AG04450 (cell line): ENCODE data around the genes NUDT13 and PPP3CB.

GRCh38 chr10:72759632-72759975 lies 67.7 kb downstream of the MCU start:
- CAGE, long polyA plus RNA, result no peak
- RRBS, result no CpG with 5 or more reads among the region's 1 CpG

DNA sequence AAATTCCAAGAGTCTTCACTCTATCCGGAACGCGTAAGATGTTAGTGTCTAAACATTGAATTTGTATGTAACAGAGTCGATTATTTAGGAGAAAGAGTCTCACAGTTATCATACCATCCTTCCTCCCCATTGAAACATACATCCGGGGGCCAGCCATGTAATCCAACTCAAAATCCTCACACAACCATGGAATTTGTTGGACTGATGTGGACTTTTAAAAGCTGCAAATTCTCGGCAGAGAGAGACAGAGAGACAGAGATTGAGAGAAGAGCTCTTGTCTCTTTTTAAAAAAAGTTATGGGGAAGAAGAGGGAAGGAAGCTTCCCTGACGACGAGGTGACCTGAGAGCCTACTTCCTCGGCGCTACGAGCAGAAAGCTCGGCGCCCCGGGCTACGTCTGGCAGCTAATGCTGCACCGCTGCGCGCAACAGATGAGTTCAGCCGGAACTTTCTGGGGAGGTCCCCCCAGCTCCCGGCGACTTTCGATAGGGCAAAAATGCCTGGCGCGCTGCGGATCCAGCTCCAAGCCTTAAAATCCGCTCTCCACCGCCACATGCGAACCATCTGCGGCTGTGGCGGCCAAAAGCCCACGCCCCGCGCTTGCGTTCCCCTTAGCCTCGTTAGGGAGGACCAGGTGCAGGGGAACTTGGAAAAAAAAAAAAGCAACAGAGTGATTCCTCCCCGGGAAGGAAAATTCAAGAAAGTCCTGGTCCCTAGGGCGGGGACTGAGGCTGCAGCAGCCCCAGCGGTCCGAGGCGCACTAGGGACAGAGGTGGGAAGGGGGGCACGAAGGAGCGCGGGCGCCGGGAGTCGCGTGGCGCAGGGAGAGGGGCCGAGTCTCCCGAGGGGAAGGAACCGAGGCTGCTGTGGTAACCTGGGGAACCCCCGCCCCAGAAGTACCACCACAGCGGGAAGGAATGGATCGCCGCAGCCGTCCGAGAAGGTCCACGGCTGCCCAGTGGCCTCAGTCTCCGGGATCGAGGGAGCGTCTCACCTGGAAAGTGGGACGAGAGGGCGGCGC lies 583 bp downstream of the P4HA1 start:
- CAGE, long polyA plus RNA, result no peak
- RRBS, result 2% methylated on average over 10 of the region's 64 CpGs

DNA sequence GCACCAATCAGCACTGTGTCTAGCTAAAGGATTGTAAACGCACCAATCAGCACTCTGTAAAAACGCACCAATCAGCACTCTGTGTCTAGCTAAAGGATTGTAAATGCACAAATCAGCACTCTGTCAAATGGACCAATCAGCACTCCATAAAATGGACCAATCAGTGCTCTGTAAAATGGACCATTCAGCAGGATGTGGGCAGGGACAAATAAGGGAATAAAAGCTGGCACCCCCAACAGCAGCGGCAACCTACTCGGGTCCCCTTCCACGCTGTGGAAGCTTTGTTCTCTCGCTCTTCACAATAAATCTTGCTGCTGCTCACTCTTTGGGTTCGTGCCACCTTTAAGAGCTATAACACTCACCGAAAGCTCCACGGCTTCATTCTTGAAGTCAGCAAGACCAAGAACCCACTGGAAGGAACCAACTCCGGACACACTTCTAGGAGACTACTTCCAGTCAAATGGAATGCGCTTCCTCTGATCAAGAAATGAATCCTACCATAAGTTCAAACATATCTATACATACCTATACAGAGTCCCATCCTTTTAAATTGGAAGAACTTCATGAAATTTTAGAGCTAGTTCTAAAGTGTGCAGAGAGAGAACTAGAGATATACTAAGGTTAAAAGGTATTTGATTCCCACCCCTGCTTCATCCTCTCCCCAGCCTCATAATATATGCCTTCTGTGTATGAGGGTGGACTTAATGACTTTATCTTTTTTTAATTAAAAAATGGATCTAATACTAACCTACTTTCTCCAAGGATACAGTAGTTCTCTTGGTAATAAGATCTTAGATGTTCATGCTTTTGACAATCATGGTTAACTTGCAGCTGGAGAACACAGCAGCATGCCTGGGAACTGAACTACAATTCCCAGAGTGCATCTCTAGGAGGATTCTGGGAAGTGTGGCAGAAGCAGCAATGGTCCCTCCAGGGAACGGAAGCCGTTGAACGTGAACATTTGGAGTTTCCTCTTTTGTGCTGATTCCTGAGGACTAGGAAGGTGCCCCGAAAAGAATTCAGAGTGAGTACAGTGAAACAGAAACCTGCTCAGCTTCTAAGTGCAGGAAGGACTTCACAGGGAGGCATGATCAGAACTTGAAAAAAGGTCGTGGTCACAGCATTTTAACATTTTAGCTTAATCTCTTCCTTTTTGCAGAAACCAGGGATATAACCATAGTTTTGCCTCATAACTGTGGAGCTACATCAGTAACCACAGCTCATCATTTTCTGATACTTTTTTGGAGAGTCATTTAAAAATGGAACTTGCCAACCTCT lies at the start of gene NUDT13:
Gene NUDT13, plus strand, starts transcription at position 912 of the 1,278 bp plus-strand sequence.
- CAGE, long polyA plus RNA, result no peak
- RRBS, result no CpG with 5 or more reads among the region's 16 CpGs

GRCh38 chr10:73244804-73245644 lies 2.0 kb downstream of the DNAJC9 start:
- CAGE, long polyA plus RNA, result no peak
- RRBS, result no CpG with 5 or more reads among the region's 12 CpGs

DNA sequence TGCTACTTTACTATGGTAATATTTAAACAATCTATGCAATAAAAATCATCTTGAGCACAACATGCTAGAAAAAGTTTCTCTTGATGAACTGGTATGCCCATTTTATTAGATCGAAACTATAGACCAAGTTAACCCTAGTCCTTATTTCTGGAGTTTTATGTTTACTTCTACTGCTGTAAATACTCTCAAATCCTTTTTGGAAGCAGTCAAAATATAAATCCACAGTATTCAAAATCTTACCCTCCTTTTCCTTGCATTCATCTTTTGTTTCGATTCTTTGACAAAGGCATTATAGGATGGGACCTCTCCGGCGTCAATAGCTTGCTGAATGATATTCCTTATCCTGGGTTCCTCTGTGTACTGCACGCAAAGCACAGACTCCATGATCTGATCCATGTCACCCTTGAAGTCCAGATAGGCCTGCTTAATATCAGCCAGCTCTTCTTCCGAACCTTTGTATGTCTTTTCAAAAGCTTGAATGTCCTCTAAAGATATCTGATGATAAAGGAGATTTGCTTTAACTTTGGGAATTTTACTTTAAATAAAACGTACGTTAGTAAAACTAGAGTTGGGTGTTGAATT lies 1.3 kb downstream of the DNAJC9 start:
- CAGE, long polyA plus RNA, result no peak
- RRBS, result no CpG with 5 or more reads among the region's 8 CpGs

- CAGE, long polyA plus RNA, result no peak
- RRBS, result under 1% methylated on average over 10 of the region's 26 CpGs
These were observed at the start of gene PPP3CB for GRCh38 chr10:73495879-73496230. Gene PPP3CB, minus strand, starts transcription at chr10:73496024.

DNA sequence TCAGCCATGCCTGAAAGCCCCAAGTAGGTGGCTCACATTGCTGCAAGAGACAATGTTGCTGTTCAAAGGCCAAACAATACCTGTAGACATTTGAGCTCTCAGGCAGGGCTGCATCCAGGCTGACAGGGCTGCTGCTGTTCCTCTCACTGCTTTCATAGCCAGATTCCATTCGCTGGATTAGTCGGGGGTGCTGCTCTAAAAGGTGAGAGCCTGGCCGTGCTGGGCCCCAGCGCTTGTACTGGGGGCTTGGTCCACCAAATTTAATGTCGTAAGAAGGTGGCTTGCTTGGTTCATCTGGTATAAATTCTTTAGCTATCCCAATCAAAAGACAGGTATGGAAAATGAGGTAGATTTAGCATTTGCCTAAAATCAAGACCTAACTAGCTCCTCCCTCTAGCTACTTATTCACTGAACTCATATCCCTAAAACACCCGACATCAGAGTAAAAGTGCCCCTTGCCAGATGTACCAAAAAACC lies 33.8 kb upstream of the PPP3CB start:
- CAGE, long polyA plus RNA, result no peak
- RRBS, result no CpG with 5 or more reads among the region's 6 CpGs

- CAGE, long polyA plus RNA, result no peak
- RRBS, result no CpG with 5 or more reads among the region's 3 CpGs
These were observed 1.6 kb downstream of the USP54 start for GRCh38 chr10:73589433-73589995.

DNA sequence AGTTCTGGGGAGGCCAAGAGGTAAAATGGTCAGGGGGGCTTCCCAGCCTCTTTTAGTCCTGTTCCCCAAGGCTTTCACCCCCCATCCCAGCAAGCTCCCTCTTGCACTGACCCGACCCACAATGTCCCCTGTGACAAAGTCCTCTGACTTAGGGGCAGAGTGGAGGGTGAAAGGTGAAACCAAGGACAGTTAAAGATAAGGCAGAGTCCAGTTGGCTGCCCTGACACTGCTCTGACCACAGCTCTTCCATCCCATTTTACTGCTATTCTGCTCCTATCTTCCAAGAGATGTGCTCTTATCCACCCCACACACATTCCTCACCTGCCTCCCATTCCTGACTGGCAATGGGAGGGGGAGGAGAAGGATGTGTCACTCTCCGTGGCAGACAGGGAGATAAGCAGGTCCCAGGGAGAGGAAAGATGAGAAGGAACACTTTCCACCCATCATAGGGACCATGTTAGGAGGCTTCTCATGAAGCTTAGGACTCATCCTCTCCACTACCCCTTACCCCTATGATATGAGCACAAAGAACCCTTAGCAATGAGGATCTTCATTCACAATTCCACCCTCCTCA lies 6.9 kb downstream of the SYNPO2L start:
- CAGE, long polyA plus RNA, result no peak
- RRBS, result no CpG with 5 or more reads among the region's 2 CpGs

GRCh38 chr10:73717157-73718218 lies 19.6 kb upstream of the AGAP5 start:
- CAGE, long polyA plus RNA, result no peak
- RRBS, result no CpG with 5 or more reads among the region's 11 CpGs

GRCh38 chr10:73768561-73769533 lies 3.2 kb upstream of the FUT11 start:
- CAGE, long polyA plus RNA, result no peak
- RRBS, result no CpG with 5 or more reads among the region's 21 CpGs

- CAGE, long polyA plus RNA, result no peak
- RRBS, result no CpG with 5 or more reads among the region's 7 CpGs
These were observed 436 bp upstream of the FUT11 start for GRCh38 chr10:73771666-73772013.

DNA sequence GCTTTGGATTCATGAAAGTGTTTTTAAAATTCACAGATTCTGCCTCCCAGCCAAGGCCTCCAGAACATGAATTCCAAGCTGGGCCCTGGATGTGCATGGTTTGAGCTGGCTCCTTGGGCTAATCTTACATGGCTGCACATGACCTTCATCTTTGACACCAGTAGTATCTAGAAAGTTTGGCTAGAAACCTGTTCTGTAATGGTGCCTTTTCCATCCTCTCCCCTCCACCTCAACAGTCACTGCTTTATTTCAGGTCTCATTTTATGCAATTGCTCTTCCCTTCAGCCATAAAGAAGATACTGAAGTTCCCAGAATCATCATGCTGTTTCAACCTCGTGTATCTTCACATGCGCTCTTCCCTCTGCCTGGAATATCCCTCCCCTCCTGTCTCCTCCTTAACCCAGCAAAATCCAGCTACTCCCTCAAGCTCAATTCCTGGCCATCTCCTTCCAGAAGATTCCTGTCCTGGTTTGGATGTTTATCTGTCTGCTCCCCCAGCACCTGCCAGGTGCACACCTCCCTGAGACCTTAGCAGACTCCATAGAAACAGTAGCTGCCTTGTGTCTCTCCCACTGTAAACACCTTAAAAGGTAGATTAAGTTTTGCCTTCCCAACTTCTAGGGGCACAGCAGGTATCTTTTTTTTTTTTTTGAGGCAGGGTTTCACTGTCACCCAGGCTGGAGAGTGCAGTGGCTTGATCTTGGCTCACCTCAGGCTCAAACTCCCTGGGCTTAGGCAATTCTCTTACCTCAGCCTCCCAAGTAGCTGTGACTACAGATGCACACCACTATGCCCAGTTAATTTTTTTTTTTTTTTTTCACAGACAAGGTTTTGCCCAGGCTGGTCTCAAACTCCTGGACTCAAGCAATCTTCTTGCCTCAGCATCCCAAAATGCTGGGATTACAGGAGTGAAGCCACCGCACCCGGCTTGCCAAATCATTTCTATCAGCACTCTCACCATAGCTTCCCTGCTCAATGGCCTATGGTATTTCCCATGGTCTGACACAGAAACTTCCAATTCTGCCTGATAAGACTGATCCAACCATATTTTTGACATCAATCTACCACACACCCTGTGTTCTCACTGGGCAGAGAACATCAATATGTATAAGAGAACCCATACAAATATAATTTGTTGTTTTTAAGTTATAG lies 23.6 kb upstream of the NDST2 start:
- CAGE, long polyA plus RNA, result no peak
- RRBS, result no CpG with 5 or more reads among the region's 4 CpGs

GRCh38 chr10:73850770-73851444 lies 23.4 kb downstream of the CAMK2G start:
- CAGE, long polyA plus RNA, result no peak
- RRBS, result 73% methylated on average over 3 of the region's 17 CpGs

GRCh38 chr10:73865356-73866192 lies 8.8 kb downstream of the CAMK2G start:
- CAGE, long polyA plus RNA, result no peak
- RRBS, result no CpG with 5 or more reads among the region's 14 CpGs

DNA sequence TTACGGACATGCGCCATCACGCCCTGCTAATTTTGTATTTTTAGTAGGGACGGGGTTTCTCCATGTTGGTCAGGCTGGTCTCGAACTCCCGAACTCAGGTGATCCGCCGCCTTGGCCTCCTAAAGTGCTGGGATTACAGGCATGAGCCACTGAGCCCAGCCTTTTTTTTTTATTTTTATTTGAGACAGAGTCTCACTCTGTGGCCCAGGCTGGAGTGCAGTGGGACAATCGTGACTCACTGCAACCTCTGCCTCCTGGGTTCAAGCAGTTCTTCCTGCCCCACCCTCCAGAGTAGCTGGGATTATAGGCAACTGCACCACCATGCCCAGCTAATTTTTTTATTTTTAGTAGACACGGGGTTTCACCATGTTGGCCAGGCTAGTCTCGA lies 32.7 kb upstream of the VCL start:
- CAGE, long polyA plus RNA, result no peak
- RRBS, result no CpG with 5 or more reads among the region's 11 CpGs

GRCh38 chr10:73968136-73968685 lies 29.7 kb upstream of the VCL start:
- CAGE, long polyA plus RNA, result no peak
- RRBS, result no CpG with 5 or more reads among the region's 6 CpGs

DNA sequence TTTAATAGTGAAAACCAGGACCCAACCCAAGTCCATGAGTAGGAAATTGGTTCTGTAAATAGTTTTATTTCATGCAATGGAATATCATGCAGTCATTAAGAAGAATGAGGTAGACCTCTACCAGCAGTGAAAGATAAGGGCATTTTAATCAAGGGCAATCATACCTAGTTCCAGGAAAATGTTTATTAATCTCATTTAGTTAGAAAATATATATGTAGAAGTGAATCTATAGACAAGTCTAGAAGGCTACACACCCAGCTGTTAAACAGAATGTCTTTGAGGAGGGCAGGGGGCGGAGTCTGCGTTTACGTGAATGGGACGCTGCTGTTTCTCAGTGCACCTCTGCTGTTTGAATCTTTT lies 687 bp upstream of the VCL start:
- CAGE, long polyA plus RNA, result no peak
- RRBS, result no CpG with 5 or more reads among the region's 4 CpGs

DNA sequence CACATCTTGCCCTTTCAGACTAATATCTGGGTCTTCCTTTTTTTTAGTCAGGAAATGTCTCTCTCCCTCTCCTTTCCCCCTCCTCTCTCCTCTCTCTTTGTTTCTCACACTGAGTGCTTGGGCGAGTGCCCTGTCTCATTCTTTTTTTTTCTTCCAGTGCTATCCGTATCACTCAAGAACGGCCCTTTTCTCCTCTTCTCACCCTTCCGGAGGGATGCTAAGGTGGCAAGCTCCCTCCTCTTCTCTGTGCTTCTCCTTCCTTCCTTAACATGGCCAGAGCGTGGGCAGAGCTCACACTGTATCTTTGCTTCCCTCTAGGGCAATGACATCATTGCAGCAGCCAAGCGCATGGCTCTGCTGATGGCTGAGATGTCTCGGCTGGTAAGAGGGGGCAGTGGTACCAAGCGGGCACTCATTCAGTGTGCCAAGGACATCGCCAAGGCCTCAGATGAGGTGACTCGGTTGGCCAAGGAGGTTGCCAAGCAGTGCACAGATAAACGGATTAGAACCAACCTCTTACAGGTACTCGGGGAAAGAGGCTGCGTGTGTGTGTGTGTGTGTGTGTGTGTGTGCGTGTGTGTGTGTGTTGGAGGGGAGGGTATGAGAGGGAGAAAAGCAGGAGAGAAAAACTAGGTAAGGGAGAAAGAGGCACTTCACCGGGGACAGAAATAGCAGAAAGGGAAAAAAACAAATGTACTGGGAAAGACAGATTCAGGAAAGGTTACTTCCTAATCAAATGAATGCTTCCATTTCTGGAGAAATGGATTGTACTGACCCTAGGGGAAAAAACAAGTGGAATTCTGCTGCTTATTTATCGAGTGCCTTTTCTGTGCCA lies 36.5 kb downstream of the AP3M1 start:
- CAGE, long polyA plus RNA, result no peak
- RRBS, result no CpG with 5 or more reads among the region's 16 CpGs

- CAGE, long polyA plus RNA, result no peak
- RRBS, result no CpG with 5 or more reads among the region's 8 CpGs
These were observed 86.9 kb downstream of the ADK start for GRCh38 chr10:74237911-74238300.